ENCODE results near the genes HABP2 and TDRD1.

DNA sequence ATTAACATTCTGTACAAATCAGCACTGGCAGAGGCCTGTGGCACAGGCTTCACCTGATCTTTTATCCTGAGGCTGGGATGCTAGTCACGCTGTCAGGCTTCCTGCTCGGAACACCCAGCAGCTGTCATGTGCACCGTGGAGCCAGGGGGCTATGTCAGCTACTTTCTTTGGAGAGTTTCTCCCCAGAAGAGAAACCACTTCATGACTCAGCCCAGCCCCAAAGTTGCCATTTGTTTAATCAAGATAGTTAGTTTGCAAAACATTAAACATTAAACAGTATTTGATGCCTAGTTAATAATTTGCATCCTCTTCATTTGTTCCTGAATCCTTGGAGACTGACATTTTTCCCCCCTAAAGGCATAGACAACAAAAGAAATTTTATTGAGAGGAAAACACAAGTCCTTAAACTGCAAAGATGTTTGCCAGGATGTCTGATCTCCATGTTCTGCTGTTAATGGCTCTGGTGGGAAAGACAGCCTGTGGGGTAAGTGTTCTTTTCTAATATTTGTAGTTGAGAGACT lies at the start of gene HABP2:
Gene HABP2, plus strand, starts transcription at position 347 of the 521 bp plus-strand sequence.
- PRO-cap, 3 experiments, result no peak in any of the 3 experiments
- RAMPAGE, long total RNA, 2 experiments, result no peak in any of the 2 experiments
- RRBS, result no CpG with 5 or more reads among the region's 3 CpGs

DNA sequence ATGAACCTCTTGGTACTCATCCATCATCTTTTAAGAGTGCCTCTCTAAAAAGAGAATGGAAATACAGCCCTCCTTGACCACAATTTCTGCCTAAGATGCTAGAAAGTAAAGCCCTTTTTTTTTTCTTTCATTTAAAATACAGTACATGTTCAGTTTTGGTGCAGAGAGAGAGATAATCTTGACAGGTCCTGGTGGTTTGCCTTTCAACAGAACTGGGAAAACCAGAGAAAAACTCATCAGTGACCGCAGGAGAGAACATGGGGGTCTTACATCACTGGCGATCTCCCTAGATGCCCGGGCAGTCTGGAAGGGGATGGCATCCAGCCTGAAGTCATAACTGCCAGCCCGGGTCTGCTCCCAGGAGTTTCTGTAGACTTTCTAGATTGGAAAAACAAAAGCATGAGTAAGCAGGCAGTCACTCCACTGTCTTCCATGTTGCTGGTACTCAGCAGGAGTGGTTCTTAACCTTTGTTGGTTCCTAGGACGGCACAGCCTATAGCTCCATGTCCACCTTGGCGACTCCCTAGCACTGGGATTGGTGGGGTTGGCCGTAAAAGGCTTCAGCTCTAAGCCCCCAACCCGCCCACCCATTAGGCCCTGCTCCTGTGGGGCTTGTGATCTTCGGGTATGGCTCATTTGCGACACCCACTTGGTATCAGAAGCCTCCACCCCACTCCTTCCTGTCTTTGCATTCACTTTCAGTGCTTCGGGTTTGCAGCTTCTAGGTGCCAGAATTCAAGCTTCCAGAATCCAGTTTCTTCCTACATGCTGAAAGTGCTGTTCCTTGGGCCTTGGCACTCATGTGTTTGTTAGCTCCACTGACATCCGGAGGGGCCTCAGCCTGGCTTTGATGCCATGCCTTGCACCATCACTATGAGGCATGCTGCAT lies 39.3 kb downstream of the HABP2 start:
- PRO-cap, 3 experiments, result no peak in any of the 3 experiments
- RAMPAGE, long total RNA, 2 experiments, result no peak in any of the 2 experiments
- RRBS, result 89% methylated on average over 2 of the region's 12 CpGs

- PRO-cap, 3 experiments, result no peak in any of the 3 experiments
- RAMPAGE, long total RNA, 2 experiments, result no peak in any of the 2 experiments
- RRBS, result no CpG with 5 or more reads among the region's 9 CpGs
These were observed 23.8 kb downstream of the CASP7 start for GRCh38 chr10:113703483-113703982.

GRCh38 chr10:113746409-113747120 lies 4.9 kb upstream of the PLEKHS1 start:
- PRO-cap, 3 experiments, result no peak in any of the 3 experiments
- RAMPAGE, long total RNA, 2 experiments, result no peak in any of the 2 experiments
- RRBS, result no CpG with 5 or more reads among the region's 4 CpGs

- PRO-cap, 3 experiments, result no peak in any of the 3 experiments
- RAMPAGE, long total RNA, 2 experiments, result no peak in any of the 2 experiments
- RRBS, result no CpG with 5 or more reads among the region's 6 CpGs
These were observed 9.8 kb downstream of the DCLRE1A start for GRCh38 chr10:113843948-113844567.

DNA sequence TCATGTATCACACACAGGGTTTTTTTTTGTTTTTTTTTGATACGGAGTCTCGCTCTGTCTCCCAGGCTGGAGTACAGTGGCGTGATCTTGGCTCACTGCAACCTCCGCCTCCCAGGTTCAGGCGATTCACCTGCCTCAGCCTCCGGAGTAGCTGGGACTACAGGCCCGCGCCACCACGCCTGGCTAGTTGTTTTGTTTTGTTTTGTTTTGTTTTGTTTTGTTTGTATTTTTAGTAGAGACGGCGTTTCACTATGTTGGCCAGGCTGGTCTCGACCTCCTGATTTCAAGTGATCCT lies 934 bp downstream of the NHLRC2 start:
- PRO-cap, 3 experiments, result no peak in any of the 3 experiments
- RAMPAGE, long total RNA, 2 experiments, result no peak in any of the 2 experiments
- RRBS, result no CpG with 5 or more reads among the region's 12 CpGs

DNA sequence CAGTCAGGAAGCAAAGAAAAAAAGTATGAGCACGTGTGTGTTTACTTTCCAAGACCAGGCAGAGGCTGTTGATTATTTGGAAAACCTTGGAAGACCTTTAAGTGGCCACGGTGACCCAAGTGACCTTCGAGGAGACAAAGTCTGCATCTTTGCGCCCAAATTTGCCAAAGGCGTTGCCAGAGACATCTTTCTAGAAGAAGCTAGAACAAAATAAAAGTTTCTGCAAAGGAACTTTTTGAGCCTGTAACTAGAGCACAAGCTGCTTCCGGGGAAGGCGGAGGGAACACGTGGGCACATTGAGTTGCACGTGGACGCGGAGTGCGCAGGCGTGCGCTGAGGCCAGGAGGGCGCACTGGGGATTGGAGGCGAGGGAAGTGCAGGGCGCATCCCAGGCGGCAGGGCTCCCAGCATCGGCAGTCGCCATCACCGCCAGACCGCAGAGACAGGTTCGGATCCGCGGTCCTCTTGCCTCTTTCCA lies at the start of gene TDRD1:
Gene TDRD1, plus strand, starts transcription at position 416 of the 478 bp plus-strand sequence.
- PRO-cap, 3 experiments, result peak in 3 of 3 experiments; most common plus-strand start position 329 of the sequence (in 3)
- RAMPAGE, long total RNA, 2 experiments, result start-site peak on the plus strand in 2 of 2 experiments, centred at position 362 of the sequence, 977 to 1,452 reads per replicate
- RRBS, result no CpG with 5 or more reads among the region's 25 CpGs

DNA sequence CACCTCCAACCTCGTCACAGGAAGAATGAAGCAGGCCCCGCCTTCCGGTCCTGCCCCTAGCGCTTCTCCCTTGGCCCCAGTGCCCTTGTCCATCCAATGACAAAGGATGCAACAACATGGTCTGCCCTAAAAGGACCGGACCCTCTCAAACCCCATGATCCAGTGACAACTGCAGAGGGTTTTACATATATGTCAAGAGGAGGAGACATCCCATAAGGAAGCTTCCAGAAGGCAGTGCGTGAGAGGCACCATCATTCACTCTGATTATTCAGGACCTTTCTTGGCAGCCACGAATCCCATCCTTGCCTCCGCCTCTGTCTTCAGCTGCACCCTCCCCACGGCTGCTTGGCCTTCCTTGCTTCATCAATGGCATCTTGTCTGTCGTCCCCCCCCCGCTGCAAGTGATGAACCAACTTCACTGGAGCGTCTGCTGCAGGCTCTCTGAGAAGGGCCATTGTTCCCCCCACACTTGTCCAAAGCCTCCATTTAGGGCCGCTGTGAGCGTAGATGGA lies 20.3 kb downstream of the AFAP1L2 start:
- PRO-cap, 3 experiments, result peak in 3 of 3 experiments; most common minus-strand start position 342 of the sequence (in 3)
- RAMPAGE, long total RNA, 2 experiments, result no peak in any of the 2 experiments
- RRBS, result 95% methylated on average over 3 of the region's 14 CpGs

DNA sequence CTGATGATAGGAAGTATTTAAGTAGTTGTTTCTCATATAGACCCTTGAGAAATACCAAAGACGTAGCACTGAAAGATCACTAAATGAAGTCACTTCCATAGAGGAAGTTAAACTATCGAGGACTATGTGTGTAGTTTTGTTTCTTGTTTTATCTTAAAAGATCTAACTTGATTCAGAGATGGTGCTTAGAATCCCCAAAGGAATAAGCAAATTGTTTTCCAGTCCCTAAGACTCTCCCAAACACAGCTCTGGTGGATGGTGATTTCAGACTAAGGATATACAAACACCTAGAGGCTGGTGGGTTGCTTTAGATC lies 94.9 kb upstream of the AFAP1L2 start:
- PRO-cap, 3 experiments, result no peak in any of the 3 experiments
- RAMPAGE, long total RNA, 2 experiments, result no peak in any of the 2 experiments
- RRBS, result no CpG with 5 or more reads among the region's 2 CpGs

GRCh38 chr10:114504953-114505753 lies 100.9 kb upstream of the AFAP1L2 start:
- PRO-cap, 3 experiments, result no peak in any of the 3 experiments
- RAMPAGE, long total RNA, 2 experiments, result no peak in any of the 2 experiments
- RRBS, result no CpG with 5 or more reads among the region's 4 CpGs

DNA sequence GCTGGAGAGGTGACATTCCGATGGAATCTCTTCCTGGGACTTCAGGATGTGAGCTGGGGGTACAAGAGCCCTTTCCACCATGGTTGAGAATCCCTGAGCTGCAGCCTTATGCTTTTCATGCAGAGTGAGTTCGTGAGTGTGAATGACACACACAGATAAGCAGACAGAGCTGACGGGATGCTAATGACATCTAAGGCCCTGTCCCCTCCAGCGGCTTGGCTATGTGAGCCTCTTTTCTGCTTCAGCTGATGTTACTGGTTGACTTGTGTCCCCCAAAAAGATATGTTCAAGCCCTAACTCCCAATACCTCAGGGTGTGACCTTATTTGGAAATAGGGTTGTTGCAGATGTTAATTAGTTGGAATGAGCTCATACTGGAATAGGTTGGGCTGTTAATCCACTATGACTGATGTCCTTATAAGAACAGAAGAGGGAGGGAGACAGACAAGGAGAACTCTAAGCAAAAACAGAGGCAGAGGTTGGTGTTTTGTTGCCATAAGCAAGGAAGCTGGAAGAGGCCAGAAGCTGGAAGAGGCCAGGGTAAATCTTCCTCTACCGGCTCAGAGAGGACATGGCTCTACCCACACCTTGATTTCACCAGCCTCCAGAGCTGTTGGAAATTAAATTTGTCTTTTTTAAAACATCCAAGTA lies 111.2 kb upstream of the AFAP1L2 start:
- PRO-cap, 3 experiments, result no peak in any of the 3 experiments
- RAMPAGE, long total RNA, 2 experiments, result no peak in any of the 2 experiments
- RRBS, result no CpG with 5 or more reads among the region's 5 CpGs

- PRO-cap, 3 experiments, result peak in 2 of 3 experiments; most common plus-strand start chr10:114525099 (in 2); most common minus-strand start chr10:114524971 (in 1)
- RAMPAGE, long total RNA, 2 experiments, result no peak in any of the 2 experiments
- RRBS, result no CpG with 5 or more reads among the region's 14 CpGs
These were observed 120.9 kb upstream of the AFAP1L2 start for GRCh38 chr10:114524734-114526136.

GRCh38 chr10:114534853-114535488 lies 123.1 kb downstream of the ABLIM1 start:
- PRO-cap, 3 experiments, result no peak in any of the 3 experiments
- RAMPAGE, long total RNA, 2 experiments, result no peak in any of the 2 experiments
- RRBS, result no CpG with 5 or more reads among the region's 5 CpGs

DNA sequence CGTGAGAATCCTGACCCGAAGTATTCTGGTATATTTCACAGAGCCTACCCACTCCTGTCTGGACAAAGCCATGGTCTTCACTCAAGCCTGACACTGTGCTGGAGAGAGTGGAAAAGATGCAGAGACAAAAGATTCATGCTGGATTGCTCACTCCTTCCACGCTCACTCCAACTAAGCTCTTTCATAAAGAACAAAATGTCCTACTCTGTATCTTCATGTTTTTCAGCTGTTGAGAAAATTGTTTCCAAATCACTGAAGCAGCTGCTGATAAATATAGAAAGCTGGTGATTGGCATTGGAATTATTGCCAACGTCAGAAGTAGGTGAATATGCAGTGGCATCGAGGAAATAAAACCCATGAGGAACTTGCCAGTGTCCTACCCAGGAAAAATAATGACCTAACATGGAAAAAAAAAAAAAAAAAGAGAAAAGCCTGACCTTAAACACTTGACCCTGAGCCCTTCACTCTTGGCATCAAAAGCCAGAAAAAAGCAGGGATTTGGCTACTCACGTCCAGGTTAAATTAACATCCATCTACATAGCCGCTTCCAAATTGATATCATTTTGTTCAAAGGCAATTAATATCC lies 105.9 kb downstream of the ABLIM1 start:
- PRO-cap, 3 experiments, result peak in 3 of 3 experiments; most common minus-strand start position 169 of the sequence (in 2)
- RAMPAGE, long total RNA, 2 experiments, result no peak in any of the 2 experiments
- RRBS, result no CpG with 5 or more reads among the region's 7 CpGs

DNA sequence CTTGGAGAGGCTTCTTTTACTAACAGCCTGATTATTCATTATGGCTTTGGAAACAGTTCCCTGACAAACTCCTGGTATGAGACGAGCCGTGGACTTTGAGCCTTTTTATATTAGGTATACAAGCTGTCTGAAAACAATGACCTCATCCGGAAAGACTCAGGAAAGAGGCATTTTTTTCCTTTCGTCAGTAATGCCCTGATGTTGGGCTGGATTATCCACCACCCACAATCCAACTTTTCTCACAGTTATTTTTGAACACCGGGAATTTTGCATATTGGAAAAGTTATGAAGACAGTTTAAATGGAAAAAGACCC lies 26.8 kb upstream of the ABLIM1 start:
- PRO-cap, 3 experiments, result peak in 3 of 3 experiments; most common minus-strand start position 78 of the sequence (in 3)
- RAMPAGE, long total RNA, 2 experiments, result no peak in any of the 2 experiments
- RRBS, result 80% methylated on average over 2 of the region's 5 CpGs

DNA sequence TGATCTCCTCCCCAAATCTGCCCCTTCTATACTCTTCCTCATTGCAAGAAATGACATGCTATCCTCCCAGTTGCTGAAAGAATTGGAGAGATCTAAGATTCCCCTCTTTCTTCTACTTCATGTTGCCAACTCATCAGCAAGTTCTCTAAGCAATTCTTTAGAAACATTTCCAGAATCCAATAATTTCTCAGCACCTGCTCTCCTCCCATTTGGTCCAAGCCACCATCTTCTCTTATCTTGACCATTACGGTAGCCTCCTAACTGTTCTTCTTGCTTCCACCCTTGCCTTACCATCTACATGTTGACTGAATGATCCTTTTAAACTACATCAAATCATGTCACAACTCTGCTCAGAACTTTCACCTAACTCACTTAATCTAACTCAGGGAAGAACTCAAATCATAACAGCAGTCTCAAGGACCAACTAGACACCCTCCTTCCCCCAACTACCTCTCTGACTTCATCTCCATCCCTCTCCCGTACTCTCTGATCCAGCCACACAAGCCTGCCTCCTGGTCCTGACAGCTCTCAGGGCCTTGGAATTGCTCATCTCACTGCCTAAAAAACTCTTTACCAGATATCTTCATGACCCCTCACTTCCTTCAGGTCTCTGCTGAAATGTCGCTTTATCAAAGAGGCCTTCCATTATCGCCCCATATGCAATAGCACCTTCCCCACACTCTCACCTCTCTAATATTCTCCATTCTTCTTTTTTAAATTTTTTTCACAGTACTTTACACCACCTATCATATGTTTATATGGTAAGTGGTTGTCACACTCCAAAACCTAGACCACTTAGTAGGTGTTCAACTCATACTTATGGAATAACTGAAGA lies 63.9 kb upstream of the FHIP2A start:
- PRO-cap, 3 experiments, result no peak in any of the 3 experiments
- RAMPAGE, long total RNA, 2 experiments, result start-site peak on the minus strand in 1 of 2 experiments, centred at position 638 of the sequence, 15 reads per replicate
- RRBS, result no CpG with 5 or more reads among the region's 4 CpGs

DNA sequence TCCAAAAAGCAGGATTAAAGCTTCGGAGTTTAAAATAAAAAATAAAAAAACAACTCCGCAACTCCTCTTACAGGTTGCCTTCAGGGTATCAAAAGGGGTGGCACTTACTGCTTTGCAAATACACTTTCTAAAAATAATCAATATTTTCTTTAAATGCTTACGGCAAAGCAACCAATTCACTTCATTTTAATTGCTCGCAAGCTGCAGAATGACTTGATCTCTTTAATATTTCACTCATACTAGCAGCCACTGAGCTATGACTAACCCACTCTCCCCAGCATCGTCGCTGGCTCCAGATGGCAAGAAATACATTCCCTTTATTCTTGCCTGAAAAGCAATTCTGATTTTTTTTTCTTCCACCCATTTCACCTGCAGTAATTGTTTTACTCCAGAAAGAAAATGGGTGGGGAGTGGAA lies 54.4 kb upstream of the FHIP2A start:
- PRO-cap, 3 experiments, result no peak in any of the 3 experiments
- RAMPAGE, long total RNA, 2 experiments, result no peak in any of the 2 experiments
- RRBS, result no CpG with 5 or more reads among the region's 6 CpGs

DNA sequence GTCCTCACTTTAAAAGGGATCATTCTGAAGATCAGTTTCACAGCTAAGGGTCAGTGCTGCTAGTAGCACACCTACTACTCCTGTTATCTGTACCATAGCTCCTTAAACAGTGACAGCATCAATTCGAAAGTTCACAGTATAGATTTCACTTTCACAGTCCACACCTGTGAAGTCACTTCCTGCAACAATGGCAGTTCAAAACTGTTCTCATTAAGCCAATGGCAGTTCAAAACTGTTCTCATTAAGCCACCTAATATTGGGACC lies 10.7 kb upstream of the FHIP2A start:
- PRO-cap, 3 experiments, result no peak in any of the 3 experiments
- RAMPAGE, long total RNA, 2 experiments, result no peak in any of the 2 experiments
- RRBS, result no CpG with 5 or more reads among the region's 1 CpG

DNA sequence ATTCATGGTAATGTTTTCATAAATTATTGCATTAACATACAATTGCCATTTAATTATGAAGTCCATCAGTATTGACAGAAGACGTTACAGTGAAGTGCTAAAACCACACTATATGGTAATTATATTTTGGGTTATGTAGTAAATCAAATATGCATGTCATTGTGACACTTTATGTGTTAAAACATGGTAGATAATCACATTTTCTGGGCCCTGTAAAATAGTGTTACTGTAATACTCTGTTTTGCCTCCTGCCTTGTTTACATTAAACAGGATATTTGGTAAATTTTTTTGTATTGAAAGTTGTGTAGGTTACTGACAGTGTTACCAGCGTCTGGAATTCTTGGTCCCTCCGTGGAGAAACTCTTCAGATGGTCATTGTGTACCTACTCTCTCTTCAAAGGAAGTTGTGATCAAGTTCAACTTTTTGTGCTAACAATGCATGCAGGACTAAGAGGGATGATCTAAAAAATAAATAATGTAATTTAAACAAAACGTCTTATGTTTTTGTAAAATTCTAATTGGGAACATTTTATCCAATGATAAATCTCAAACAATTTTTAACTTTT lies 42.7 kb downstream of the FHIP2A start:
- PRO-cap, 3 experiments, result no peak in any of the 3 experiments
- RAMPAGE, long total RNA, 2 experiments, result no peak in any of the 2 experiments
- RRBS, result no CpG with 5 or more reads among the region's 4 CpGs

- PRO-cap, 3 experiments, result no peak in any of the 3 experiments
- RAMPAGE, long total RNA, 2 experiments, result no peak in any of the 2 experiments
- RRBS, result 33% methylated on average over 1 of the region's 6 CpGs
These were observed 1.7 kb upstream of the GFRA1 start for GRCh38 chr10:116274763-116275135.

All from testis (tissue), 5 donors.